Testis (tissue), 5 donors: ENCODE measurements around the gene WDR26.

- PRO-cap, 3 experiments = no peak in any of the 3 experiments
- RAMPAGE, long total RNA, 2 experiments = no peak in any of the 2 experiments
- RRBS = no CpG with 5 or more reads among the region's 2 CpGs
Observed at GRCh38 chr1:223631738-223631963, 33.9 kb downstream of the CAPN8 start.

- PRO-cap, 3 experiments = no peak in any of the 3 experiments
- RAMPAGE, long total RNA, 2 experiments = no peak in any of the 2 experiments
- RRBS = no CpG with 5 or more reads among the region's 12 CpGs
Observed at GRCh38 chr1:223734209-223735036, 22.1 kb downstream of the CAPN2 start.

- PRO-cap, 3 experiments = no peak in any of the 3 experiments
- RAMPAGE, long total RNA, 2 experiments = no peak in any of the 2 experiments
- RRBS = no CpG with 5 or more reads among the region's 13 CpGs
Observed at GRCh38 chr1:223738318-223739218, 26.2 kb downstream of the CAPN2 start.

DNA sequence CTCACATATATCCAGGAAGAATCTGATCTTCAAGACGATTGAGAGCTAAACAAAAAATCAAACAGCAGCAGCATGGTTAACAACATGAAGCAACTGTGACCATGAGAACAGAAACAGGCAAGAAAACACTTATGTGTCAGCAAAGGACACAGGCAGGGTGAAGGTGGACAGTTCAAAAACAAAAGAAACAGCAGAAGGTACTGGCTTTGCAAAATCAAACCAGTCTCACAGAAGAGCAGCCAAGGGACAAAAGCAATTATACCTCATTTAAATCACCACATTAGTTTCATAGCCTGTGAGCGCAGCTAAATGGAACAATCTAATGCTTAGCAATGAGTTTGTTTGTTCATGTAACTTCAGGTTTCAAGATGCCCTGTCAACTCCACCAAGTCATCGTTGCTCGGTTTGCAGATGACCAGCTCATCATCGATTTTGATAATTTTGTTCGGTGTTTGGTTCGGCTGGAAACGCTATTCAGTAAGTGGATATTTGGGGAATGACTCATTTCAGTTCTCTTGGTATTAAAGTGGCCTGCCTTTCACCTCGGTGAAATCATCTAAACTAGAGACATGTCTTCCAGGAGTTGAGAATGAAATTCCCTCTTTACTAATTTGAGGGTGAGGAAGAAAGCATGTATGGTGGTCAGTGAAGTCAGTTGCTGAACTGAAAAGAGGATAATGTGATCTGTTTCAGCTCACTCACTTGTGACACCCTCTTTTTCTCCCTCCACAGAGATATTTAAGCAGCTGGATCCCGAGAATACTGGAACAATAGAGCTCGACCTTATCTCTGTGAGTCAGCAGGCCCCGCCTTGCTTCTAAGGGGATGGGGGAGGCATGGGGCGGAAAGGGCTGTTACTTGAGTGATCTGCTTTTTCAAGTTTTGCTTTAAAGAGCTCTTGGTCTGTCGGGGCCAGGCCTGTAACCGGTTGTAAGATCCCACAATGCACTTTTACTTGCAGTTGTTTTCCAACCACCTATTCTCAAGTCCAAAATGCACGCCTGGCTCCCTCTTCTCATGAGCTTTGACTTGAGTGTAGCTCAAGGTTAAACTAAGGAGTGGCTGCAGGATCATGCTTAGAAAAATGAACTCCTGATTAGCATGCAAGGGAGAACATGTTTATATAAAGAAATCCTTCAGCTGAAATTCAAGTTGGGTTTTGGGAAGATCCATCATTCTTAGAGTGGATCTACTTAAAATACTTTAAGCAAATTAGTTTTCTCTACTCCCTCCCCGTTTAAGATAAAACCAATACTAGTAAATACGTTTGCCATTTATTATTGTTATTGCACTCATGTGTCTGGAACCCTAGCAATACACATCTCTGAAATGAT lies 59.6 kb downstream of the CAPN2 start:
- PRO-cap, 3 experiments = peak in 3 of 3 experiments; most common plus-strand start position 846 of the sequence (in 1); most common minus-strand start position 764 of the sequence (in 2)
- RAMPAGE, long total RNA, 2 experiments = no peak in any of the 2 experiments
- RRBS = no CpG with 5 or more reads among the region's 18 CpGs

GRCh38 chr1:223827072-223827768 lies 18.5 kb downstream of the TP53BP2 start:
- PRO-cap, 3 experiments = no peak in any of the 3 experiments
- RAMPAGE, long total RNA, 2 experiments = no peak in any of the 2 experiments
- RRBS = no CpG with 5 or more reads among the region's 5 CpGs

DNA sequence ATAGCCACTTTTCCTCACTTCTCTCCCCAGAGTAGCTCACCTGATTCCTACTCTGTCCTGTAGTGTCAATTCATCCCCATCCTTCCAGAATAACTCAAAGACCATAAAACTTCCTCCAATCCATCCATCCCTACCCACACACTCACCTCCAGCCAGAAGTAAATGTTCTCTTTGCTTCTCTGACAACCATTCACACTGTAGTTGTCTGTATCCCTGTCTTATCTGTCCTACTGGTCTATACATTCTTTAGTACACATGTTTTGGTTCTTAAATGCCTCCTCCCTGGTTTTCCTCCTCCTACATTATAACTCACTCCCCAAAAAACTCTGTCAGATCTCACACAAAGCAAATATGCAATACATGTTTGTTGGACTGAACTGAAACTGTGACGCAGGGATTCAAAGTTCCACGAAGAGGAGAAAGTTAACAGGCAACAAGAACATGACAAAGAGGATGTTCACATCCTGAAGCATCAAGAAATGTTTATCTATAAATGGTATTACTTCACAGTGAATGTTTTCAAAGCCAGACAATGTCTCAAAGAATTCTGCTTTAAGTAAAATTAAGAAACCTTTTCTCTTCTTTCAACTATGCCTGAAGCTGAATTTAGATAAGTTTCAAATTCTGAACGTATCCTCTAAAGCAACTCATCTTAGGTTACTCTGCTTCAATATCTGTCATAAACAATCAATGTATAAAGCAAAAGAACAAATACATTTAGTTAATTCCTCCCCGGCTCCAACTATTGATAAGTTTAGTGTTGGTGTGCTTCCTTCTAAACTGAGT lies 10.9 kb downstream of the TP53BP2 start:
- PRO-cap, 3 experiments = no peak in any of the 3 experiments
- RAMPAGE, long total RNA, 2 experiments = no peak in any of the 2 experiments
- RRBS = no CpG with 5 or more reads among the region's 4 CpGs

DNA sequence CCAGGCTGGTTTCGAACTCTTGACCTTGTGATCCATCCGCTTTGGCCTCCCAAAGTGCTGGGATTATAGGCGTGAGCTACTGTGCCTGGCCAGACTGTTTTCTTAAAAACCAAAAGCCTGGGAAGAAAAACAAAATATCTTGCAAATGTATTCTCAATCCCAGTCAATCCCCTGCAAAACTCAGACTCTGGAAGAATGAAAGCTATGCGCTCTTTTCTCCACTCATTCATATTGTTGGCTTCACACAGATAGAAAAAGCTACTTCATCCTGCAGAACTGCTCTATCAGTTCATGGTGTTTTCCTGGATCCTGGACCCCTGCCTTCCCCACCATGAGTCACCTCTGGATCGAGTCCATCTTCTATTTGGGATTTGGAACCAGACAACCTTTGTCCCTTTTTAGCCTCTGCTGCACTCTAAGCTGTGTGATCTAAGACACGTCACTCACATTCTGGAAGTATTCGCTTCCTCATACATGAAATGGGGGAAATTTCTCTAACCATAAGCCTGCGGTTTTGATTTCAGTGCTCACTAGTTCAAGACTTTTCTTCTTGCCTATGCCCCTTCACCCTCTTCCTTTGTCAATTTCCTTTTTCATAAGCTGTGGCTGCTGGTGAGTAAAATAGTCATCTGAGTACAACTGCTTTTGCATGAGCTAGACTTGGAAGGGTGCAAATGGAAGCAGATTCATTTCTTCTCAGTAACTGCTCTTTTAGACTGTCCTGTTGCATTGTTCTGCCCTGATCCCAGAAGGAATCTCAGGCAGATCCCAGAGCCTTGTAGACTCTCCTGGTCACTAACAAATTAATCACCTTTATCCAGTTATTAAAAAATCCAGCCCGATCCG lies 14.1 kb upstream of the DEGS1 start:
- PRO-cap, 3 experiments = no peak in any of the 3 experiments
- RAMPAGE, long total RNA, 2 experiments = no peak in any of the 2 experiments
- RRBS = no CpG with 5 or more reads among the region's 10 CpGs

GRCh38 chr1:224199514-224199914 lies 16.5 kb downstream of the DEGS1 start:
- PRO-cap, 3 experiments = no peak in any of the 3 experiments
- RAMPAGE, long total RNA, 2 experiments = no peak in any of the 2 experiments
- RRBS = no CpG with 5 or more reads among the region's 3 CpGs

GRCh38 chr1:224389809-224390491 lies 33.3 kb downstream of the CNIH4 start:
- PRO-cap, 3 experiments = no peak in any of the 3 experiments
- RAMPAGE, long total RNA, 2 experiments = no peak in any of the 2 experiments
- RRBS = no CpG with 5 or more reads among the region's 5 CpGs

DNA sequence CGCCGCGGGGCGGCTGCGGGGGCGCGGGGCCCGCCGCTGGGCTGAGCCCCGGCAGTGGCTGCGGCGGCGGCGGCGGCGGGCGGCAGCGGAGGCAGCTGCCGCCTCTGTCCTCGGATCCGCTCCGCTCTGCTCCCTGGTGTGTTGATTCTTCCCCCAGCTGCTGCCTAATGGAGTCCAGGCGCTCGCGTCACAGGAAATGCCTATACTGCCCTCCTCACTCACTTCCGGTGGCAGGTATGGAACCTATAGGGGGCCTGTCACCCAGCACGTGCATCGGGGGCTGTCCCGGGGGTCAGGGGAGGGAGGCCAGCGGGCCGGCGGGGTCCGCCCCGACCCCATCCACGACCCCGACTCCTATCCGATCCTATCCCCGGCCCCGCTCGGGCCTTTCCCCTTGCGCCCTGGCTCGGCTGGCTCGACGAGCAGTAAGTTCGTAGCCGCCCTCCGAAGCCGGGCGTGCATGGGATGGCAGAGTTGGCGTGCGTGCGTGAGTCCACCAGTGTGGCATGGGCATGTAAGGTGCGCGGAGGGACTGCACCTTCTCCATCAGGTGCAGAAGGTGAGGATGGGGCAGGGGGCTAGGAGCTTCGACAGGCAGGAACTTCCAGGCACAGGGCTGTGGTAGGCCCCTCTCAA lies at the start of gene WDR26:
Gene WDR26, minus strand, starts transcription at position 169 of the 636 bp plus-strand sequence.
- PRO-cap, 3 experiments = peak in 3 of 3 experiments; most common plus-strand start position 221 of the sequence (in 3); most common minus-strand start position 169 of the sequence (in 2)
- RAMPAGE, long total RNA, 2 experiments = no peak in any of the 2 experiments
- RRBS = 1% methylated on average over 30 of the region's 55 CpGs

GRCh38 chr1:224438891-224439628 lies 4.5 kb upstream of the WDR26 start:
- PRO-cap, 3 experiments = no peak in any of the 3 experiments
- RAMPAGE, long total RNA, 2 experiments = no peak in any of the 2 experiments
- RRBS = no CpG with 5 or more reads among the region's 9 CpGs

DNA sequence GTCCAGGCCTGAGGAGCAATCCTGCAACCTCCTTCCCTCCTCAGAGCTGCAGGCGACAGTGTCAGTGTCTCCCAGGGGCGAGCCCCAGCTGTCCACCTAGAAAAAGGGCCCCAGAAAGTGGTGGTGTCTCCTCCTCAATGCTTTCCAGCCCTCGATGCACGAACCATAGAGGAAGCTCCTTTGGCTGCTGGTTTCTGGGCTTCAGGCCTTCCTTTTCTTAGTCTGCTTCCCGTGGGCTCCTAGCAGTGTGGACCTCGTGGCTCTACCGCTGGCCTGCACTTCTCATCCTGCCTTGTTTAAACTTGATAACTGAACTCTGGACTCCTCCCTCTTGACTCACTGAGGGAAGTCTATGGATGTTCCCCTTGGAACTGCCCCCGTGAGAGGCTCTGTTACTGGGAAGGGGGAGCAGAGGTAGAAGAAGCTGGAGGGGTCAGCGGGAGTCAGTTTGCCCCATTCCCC lies 75.2 kb upstream of the WDR26 start:
- PRO-cap, 3 experiments = no peak in any of the 3 experiments
- RAMPAGE, long total RNA, 2 experiments = no peak in any of the 2 experiments
- RRBS = no CpG with 5 or more reads among the region's 9 CpGs

DNA sequence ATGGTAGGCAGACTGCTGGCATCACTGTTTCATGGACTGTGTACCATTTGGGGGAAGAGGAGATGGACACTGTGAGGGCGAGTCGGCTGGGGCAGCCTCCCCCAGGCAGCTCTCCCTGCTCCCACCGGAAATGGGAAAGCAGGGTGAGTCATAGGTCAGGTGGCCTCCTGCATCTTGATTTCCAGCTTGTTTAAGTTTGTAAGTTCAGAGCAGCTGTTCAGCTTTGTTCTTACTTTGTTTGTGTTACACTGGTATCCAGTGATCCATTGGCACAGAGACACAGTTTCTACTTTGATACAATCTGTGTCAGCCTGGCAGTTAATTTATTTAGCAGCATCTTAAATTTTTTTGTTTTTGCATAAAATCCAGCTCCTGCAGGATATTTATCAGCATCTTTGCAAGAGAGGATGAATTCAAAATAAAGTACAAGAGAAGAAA lies 87.1 kb upstream of the CNIH3 start:
- PRO-cap, 3 experiments = no peak in any of the 3 experiments
- RAMPAGE, long total RNA, 2 experiments = no peak in any of the 2 experiments
- RRBS = no CpG with 5 or more reads among the region's 3 CpGs

DNA sequence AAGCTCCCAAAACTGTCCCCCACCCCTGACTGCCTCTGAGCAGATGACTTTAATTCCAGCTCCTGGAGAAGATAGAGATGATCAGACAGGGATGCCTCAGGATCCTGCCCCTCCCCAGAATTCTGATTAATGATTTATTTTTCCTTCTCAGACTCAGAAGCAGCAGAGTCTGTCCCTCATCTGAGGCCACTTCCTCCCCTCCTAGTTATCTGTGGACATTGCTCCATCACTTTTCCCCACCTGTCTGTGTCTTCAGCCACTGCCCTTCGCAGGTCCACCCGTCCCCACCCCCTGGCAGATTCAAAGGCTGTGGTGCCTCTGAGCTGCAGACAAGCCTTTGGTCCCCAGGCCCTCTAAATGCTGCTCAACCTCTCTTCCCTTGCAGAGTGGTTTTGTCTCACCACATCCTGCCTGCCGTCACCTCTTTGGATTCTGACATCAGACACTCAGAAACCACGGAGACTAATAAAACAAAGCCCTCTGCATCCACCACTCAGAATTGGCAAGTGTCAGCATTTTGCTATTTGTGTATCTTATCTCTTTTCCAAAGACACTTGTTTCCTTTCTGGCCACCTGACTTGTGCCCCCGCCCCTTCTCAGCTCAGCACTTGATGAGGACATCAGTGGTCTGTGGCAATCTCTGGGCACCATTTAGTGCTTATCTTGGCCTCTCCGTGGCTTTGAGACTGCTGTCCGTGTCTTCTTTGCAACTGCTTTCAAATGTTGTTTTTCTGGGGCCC lies 7.6 kb downstream of the CNIH3 start:
- PRO-cap, 3 experiments = no peak in any of the 3 experiments
- RAMPAGE, long total RNA, 2 experiments = no peak in any of the 2 experiments
- RRBS = no CpG with 5 or more reads among the region's 7 CpGs

GRCh38 chr1:225405416-225406319 lies 22.2 kb downstream of the LBR start:
- PRO-cap, 3 experiments = no peak in any of the 3 experiments
- RAMPAGE, long total RNA, 2 experiments = no peak in any of the 2 experiments
- RRBS = no CpG with 5 or more reads among the region's 8 CpGs

- PRO-cap, 3 experiments = no peak in any of the 3 experiments
- RAMPAGE, long total RNA, 2 experiments = no peak in any of the 2 experiments
- RRBS = no CpG with 5 or more reads among the region's 3 CpGs
Observed at GRCh38 chr1:225511705-225512308, 84.0 kb upstream of the LBR start.

DNA sequence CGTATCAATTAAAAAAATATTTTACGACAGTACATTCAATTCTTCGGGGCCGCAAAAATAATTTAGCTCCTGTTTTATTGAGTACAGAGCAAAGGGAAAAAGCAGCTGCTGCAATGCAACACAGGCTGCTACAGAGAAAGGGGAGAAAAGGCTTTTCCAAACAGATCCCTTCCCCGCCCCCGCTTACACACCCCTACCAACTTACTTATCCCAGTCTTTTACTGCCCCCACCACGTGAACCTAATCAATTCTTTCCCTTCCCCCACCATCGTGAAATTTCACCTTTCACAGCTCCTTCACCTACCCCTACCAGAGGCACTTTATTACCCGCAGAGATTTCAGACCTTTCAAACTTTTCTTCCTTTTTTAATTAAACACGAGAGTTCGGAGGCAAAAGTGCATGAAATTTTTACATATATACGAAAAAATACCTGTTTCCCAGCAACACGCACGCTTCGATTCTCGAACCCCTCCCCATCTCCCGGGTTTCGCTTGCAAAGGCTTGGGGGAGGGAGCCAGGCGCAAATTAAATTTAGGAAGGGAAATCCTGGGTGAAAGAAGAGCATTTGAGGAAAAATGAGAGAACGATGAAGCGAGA lies 937 bp downstream of the ENAH start:
- PRO-cap, 3 experiments = peak in 3 of 3 experiments; most common plus-strand start position 91 of the sequence (in 2); most common minus-strand start position 181 of the sequence (in 3)
- RAMPAGE, long total RNA, 2 experiments = start-site peak on the plus strand in 1 of 2 experiments, centred at position 498 of the sequence, 6 reads per replicate
- RRBS = no CpG with 5 or more reads among the region's 21 CpGs

GRCh38 chr1:225693961-225694651 lies 41.2 kb upstream of the ENAH start:
- PRO-cap, 3 experiments = peak in 1 of 3 experiments; most common minus-strand start chr1:225694260 (in 1)
- RAMPAGE, long total RNA, 2 experiments = no peak in any of the 2 experiments
- RRBS = no CpG with 5 or more reads among the region's 5 CpGs

- PRO-cap, 3 experiments = peak in 1 of 3 experiments; most common plus-strand start chr1:225817273 (in 1); most common minus-strand start chr1:225817187 (in 1)
- RAMPAGE, long total RNA, 2 experiments = no peak in any of the 2 experiments
- RRBS = 54% methylated on average over 1 of the region's 16 CpGs
Observed at GRCh38 chr1:225817127-225818190, 7.5 kb downstream of the EPHX1 start.

DNA sequence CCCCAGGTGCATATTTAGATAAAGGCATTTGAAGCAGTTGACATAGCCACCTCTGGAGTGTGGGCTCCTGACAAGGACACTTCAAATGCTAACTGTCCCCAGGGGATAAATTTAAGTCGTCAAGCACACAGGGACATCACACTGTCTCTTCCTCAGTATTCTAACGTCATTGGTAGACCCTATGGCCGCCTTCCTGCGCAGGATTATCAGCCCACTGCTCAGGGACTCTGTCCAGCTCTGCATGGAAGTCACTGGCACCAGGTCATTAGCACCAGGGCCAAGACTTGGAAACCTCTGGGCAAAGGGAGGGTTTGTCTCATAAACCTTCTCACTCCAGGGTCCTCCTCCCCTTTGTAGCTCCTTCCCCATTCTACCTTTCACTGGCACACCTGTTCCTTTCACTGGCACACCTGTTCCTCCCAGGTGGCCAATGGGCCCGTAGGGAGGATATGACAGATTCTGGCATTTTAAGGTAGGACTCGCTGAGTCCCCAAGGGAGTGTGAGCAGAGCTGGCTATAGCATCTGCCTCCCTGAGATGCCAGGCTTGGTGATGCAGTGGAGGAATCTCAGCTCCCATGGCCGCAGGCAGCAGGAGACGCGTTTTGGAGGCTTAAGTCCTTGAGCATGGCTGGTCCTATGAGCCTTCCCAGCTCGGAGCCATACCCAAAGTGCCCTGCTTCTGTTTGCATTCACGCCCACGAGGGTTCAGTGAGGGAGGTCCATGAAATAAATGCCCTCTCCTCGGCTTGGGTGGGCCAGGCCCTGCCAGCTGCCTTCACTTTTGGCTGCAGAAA lies 49.0 kb downstream of the H3-3A start:
- PRO-cap, 3 experiments = no peak in any of the 3 experiments
- RAMPAGE, long total RNA, 2 experiments = no peak in any of the 2 experiments
- RRBS = no CpG with 5 or more reads among the region's 13 CpGs